Mesenchymal stem cell of the bone marrow (primary cell): ENCODE measurements around the gene MYO1H.

DNA sequence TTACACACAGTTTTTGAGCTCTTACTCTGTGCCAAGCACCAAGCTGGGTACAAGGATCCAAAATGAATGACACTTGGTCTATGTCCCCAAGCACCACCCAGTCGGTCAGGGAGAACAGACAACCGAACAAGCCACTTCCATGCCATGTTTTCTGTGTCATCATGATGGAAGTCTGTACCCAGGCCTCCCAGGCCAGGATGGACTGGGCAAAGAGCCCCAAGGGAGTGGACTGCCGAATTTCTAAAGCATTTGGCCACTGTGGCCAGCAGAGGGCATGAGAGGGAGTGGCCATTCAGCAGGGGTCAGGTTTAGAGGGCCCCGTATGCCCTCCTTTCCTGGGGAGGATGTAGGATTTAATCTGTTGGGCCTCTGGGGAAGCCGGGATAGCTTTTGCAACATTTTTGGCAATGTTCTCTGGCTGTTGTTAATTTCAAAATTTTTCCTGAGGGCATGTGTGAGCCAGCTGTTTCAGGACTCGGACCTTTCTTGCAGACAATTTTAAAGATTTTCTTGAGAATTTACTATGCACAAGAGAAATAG lies 17.8 kb downstream of the ACACB start:
- CAGE, long polyA plus RNA, result no peak

GRCh38 chr12:109243999-109244494 lies 65.0 kb downstream of the FOXN4 start:
- CAGE, long polyA plus RNA, result no peak

DNA sequence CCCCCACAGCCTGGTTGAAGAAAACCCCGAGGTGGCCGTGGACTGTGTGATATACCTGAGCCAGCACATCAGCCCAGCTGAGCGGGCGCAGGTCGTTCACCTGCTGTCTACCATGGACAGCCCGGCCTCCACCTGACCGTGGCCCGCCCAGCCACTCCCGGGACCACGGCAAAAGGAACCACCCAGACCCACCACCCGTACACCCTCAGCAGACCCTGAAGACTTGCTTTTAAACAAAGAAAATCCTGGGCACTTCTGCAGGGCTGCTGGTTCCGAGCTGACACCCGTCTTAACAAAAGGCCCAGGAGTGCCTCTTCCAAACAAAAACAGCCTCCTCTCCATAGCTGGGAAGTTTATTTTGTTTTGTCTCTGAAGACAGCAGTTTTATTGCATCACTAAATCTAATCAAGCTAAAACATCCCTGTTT lies 42.8 kb downstream of the FOXN4 start:
- CAGE, long polyA plus RNA, result no peak

- CAGE, long polyA plus RNA, result no peak
These were observed 20.5 kb downstream of the FOXN4 start for GRCh38 chr12:109288560-109289078.

- CAGE, long polyA plus RNA, result no peak
These were observed at the start of gene MYO1H for GRCh38 chr12:109347720-109348029. MYO1H (plus strand) TSS chr12:109347900.

GRCh38 chr12:109754024-109754272 lies 40.3 kb downstream of the FAM222A start:
- CAGE, long polyA plus RNA, result no peak

GRCh38 chr12:109783792-109784334 lies 49.3 kb downstream of the TRPV4 start:
- CAGE, long polyA plus RNA, result no peak

GRCh38 chr12:109864210-109864809 lies 16.0 kb downstream of the GLTP start:
- CAGE, long polyA plus RNA, result no peak

GRCh38 chr12:109888262-109888928 lies 8.1 kb upstream of the GLTP start:
- CAGE, long polyA plus RNA, result no peak

- CAGE, long polyA plus RNA, result no peak
These were observed 7.3 kb upstream of the TCHP start for GRCh38 chr12:109892635-109893231.

DNA sequence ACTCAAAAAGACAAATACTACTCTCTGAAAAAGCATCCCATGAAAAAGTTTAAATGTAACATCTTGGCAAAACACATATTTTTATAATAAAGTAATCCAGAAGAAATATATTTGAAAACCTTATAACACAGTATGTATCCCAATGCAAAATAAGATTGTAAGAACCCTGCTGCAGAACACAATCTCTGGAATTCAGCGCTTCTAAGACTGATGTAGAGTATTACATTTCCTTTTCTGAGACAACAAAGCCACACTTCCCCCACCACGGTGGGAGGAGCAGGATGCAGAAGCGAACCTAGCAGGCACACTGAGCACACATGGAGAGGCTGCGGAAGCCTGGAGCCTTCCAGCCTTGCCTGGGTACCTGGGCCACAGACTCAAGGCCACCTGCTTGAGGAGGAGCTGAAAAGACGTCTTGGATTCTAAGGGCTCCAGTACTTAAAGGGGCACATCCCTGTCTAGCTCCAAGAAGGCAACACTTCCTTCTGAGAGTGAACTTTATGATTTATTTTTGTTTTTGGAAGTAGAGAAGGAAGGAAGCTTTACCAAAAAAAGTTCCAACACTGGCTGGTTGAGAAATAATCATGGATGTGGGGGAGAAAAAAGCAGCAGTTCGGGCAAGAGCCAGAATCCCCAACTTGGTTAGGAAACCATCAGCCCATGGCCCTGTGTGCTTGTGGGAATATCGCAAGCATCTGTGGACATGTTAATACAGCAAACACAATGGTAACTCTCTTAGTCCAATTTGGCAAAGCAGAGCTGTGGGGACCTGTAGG lies 46.5 kb downstream of the TCHP start:
- CAGE, long polyA plus RNA, result no peak

DNA sequence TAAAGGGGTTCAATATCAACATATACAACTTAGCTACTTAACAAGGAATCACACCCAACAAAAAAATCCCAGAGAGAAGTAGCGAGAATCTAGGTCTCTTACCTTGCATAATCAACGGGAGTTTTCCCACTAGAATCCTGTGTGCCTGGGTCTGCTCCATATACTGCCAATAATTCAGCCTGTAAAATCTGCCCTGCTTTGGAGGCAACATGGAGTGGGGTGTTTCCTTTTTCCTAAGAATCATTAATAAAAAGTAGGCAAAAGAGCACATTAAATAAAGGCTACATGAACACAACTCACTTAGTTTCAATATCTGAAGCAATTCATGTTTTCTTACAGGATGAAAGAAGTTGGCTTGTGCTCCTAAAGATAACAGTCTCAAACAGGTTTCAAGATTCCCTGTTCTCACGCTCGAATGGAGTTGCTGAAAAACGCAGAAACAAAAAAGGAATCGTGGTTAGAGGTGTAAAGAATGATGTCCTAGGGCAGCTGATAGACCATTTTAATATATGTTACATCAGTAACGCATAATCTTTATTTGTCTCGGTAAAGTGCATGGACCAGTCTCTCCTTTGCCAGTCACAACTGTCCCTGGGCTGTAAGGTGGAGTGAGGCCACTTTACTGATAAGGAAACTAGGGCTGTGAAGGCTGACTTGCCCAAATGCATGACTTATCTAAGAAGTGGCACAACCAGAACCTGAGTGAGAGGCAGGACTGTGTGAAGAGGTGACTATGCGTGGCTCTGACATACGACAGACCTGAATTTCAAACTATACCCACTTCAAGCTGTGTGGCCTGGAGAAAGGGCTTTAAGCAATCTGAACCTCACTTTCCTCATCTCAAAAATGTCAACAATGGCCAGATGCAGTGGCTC lies 12.7 kb downstream of the GIT2 start:
- CAGE, long polyA plus RNA, result no peak

DNA sequence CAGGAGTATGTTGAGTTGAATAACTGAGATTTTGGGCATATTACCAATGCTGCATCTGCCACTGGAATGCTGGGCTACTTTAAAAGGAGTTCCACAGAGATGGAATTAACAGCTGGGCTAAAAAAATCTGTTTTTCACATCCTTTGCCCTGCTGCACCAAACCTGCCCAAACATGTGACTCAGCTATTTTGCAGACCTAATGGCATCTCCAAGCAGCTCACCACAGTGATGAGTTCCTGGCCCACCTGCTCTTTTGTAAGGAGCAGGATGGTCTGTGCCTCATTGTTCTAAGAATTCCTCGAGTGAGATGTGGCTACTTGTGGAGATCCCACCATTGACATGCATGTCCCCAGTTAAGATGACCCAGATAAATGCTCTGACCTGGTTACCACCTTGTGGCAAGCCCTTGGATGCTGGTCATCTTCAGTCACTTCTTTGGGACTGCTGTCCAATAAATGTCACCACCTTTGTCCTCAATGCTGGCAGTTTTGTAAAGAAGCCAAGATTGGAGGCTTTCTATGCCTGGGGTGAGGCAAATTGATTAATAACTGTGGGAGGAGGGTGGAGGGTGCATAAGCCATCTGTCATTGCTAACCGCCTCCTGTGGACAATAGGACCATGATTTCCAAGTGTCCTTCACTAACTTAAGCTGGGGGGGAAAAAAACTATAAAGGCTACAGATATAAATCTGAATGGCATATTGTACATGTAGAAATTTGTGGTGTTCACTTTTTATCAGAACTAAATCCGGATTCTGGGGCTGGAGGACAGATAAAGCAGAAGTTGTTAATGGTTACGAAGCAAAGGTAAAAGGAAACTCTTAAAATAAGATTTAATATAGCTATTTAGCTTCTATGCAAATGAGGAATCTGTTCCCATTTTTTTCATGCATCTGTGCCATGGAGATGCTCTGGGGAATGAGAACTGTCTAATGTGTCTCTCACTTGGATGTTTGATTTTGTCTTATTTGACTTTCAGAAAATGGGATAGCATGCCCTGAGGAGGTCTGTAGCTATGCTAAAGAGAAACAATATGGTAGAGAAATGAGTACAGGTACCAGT lies 24.4 kb downstream of the ANKRD13A start:
- CAGE, long polyA plus RNA, result no peak

DNA sequence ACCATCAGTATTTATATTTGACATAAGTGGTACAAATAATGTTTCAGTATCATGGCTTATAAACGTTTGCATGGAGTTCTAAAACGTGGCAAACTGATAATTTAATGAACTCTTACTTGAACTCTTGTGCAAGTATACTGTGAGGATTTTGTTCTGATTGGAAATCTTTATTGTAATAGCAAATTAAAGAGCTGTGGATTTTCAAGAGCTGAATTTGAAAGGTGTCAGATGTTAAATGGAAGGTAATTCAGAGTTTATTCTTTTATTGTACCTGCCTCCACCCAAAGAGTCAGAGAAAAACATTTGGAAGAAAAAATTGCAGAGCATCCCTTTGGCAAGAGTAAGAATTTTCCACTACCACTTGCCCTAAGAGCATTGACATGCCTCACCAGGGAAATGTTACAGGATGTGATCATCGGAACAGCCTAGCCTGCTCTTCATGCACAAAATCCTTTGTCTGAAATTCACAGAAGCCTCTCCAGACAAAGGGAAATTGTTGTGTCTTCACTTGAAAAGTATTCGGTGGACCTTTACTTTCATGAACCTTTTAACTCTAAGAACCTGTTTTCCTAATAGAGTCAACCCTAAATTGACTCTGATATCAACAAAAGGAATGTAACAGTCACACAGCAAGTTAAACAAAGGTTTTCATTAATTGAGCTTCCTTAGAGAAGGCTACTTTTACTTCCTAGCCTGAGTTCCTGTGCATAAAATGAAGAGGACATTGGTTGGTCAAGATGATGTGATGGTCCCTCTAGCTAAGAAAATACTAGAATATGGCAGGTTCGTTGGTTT lies 36.8 kb downstream of the ATP2A2 start:
- CAGE, long polyA plus RNA, result no peak

GRCh38 chr12:110583563-110583765 lies 346 bp upstream of the PPTC7 start:
- CAGE, long polyA plus RNA, result no peak

GRCh38 chr12:110590592-110591309 lies 7.6 kb upstream of the PPTC7 start:
- CAGE, long polyA plus RNA, result no peak

- CAGE, long polyA plus RNA, result no peak
These were observed 23.2 kb downstream of the PPP1CC start for GRCh38 chr12:110719380-110719945.

- CAGE, long polyA plus RNA, result no peak
These were observed 9.7 kb downstream of the PPP1CC start for GRCh38 chr12:110732939-110733538.

GRCh38 chr12:110896535-110896986 lies 23.8 kb downstream of the MYL2 start:
- CAGE, long polyA plus RNA, result no peak

- CAGE, long polyA plus RNA, result no peak
These were observed 16.8 kb upstream of the MYL2 start for GRCh38 chr12:110937139-110937566.